Hair follicle dermal papilla cell (primary cell): ENCODE measurements around the genes NPDC1 and LRRC26.

- CAGE, long polyA plus RNA: no peak
Measured at GRCh38 chr9:136847213-136848336, 1.6 kb upstream of the PHPT1 start.

DNA sequence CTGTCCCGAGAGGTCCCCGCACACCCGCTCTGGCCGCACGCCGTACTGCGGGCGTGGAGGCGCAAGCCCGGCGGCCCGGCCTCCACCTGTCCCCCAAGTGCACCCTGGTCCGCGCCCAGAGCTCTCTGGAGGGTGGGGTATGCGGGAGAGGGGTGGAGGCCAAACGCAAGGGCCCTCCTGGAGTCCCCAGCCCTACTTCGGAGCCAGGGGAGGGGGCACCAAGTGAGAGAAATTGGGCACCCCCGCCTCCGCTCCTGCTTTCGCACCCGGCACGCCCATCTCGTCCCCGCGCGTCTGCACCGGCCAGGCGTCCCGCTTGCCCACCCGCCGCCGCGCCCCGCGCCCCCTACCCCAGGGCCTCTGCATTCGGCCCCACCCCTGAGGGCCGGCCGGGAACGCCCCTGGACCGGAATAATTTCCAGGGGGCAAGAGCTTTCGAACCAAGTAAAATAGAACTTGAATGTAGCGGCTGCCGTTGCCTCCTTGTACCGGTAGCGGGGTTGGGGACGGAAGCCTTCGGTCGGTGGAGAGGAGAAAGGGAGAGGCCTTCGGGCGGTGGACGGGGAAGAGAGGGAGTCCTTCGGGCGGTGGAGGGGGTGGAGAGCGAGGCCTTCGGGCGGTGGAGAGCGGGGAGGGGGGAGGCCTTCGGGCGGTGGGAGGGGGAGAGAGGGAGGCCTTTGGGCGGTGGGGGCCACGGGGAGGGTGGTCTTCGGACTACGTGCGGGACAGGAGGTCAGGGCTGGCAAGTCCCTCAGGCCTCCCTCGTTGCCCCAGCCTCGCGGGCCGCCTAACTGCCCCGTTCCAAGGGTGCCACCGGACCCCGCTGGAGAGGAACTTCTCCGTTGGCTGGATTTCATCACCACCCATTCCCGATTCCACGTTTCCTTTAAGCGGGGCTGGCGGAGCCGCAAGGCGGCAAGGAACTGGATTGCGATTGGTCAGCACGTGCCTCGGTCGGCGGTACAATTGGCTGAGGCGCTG is 582 bp upstream of the PHPT1 start:
- CAGE, long polyA plus RNA: no peak

DNA sequence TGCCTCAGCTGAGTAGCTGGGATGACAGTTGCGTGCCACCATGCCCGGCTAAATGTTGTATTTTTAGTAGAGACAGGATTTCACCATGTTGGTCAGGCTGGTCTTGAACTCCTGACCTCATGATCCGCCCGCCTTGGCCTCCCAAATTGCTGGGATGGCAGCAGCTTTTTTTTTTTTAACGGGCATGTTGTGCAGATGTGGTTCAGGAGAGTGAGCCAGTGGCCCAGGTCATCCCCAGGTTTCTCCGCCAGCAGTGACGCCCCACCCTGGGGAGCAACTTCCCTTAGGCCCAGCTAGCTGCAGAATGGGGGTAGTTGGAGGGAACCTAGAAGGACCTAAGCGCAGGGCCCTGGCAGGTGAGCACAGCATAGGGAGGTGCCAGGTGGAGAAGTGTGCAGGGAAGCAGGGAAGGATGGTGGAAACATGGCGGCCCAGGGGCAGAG is 6.1 kb upstream of the TRAF2 start:
- CAGE, long polyA plus RNA: no peak

DNA sequence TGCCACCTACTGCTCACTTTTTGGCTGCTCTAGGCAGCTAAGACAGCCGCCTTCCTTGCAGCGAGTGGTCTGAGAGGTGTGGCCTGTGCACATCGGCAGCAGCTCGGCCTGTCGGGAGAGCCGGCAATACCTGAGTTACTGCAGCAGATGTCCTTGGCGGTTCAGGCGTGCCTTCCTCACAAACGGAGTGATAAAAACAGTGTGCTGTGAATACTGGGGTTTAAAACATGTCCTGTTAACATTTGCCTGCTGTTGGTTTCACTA is 12.8 kb downstream of the TRAF2 start:
- CAGE, long polyA plus RNA: no peak

DNA sequence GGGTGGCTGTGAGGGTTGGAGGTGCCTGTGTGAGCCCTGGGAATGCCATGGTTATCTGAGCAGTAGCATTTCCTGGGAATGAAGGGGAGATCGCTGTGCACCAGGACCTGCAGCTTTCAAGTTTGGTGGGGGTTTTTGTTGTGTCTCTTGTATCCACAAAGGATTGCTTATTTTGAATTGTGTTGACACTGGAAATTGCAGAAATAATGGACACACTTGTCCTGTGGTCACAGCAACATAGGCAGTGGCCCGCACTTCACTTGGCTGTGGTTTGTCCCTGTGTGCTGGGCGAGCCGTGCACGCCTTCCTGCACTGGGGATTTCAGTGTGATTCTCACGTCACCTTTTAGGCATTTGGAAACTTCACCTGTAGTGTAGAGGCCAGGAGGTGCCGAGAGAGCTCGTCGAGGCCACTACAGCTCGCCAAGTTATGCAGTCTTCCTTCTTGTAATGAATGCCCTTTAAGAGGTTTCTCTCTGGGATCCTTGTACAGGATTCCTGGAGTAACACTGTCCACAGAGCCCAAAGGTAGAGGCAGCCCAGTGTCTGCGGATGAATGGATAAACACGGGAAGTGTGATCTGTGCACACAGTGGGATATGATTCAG is 14.6 kb downstream of the TRAF2 start:
- CAGE, long polyA plus RNA: no peak

DNA sequence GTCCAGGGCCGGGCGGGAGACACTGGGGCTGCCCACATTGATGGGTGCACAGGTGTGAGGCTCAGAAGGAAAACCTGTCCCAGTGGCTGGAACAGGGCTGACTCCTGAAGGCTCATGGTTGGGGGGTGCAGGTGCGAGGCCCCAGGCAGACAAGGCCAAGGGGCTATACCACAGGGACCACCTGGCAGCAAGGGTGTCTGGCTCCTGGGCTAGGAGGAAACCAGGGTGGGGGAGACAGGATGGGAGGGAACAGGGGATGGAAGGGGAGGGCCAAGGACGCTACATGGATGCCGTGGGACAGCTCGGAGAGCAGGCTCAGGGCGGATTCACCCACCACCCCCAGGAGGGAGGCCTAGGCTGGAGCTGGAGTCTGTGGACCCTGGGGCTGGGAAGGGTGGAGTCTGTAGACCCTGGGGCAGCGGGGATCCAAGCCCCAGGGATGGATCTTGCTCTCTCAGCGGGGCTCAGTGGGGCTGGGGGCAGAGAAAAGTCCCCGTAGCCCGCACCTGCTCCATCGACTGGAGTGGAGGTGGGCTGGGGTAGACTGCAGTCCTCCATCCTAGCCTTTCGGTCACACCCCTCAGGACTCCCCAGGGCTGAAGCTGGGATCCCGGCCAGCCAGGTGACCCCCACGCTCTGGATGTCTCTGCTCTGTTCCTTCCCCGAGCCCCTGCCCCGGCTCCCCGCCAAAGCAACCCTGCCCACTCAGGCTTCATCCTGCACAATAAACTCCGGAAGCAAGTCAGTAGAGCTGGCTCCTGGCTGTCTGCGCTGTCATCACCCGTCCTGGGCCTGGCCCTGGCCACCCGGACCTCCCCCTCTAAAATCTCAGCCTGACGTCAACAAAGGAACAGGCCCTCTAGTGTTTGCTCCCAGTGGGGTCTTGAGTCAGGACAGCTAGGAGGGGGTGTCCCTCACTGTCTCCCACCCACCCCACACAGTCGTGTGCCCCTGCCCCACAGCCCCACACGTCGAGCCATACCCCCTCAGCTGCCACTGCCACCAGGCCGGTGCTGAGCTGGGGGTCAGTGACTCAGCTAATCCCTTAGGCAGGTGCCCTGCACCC is 1.5 kb upstream of the LCNL1 start:
- CAGE, long polyA plus RNA: no peak

DNA sequence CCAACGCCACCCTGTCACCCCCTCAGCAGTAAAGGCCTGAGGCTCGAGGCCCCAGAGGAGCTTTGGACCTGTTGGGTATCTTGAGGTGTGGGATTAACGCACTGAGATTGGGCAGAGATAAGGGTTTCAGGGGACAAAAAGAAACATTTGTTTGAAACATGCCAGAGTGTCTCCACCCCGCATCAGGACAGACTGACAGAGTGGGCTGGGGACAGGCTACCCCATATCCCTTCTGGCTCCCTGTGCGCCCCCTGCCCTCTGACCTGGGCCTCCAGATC is 793 bp upstream of the LCNL1 start:
- CAGE, long polyA plus RNA: no peak

DNA sequence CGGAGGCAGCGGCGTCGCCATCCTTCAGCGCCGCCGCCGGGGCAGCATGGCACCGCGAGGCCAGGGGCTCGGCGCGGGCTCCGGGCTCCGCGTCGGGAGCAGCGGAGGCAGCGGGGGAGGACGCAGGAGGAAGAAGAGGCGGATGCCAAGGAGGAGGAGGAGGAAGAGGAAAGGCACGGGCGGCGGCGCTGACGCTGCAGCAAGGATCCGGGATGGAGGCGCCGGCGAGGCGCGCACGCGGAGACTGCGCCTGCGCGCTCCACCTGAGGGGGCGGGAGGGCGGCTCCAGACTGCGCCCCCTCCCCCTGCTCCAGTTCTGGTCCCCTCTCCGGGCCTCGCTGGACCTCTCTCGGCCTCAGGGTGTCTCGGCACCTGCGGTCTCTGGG is at the start of gene NPDC1:
Gene NPDC1, minus strand, starts transcription at position 209 of the 386 bp plus-strand sequence.
- CAGE, long polyA plus RNA: no peak

DNA sequence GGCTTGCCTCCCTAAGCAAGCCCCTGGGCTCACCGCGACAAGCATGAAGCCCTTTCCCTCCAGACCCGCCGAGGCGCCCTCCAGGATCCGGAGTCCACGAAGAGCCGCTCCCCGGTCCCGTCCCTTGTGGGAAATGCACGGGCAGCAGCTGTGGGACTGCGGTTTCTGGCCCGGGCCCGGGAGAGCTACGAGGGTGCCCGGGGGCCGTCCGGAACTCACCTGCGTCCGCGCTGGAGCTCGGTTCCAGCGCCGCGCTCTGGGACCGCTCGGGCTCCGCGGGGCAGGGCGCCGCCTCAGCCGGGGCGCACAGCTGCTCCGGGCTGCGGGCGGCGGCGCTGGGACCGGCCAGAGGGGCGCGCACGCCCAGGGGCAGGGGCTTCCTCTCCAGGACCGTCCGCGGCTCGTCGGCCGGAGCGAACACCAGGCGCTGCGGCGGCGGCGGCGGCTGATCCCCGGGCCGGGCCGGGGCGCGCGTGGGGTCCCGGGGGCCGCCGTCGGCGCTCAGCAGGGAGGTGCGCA is 627 bp downstream of the SAPCD2 start:
- CAGE, long polyA plus RNA: no peak

GRCh38 chr9:137095624-137096519 is 9.1 kb downstream of the MAN1B1 start:
- CAGE, long polyA plus RNA: no peak

- CAGE, long polyA plus RNA: no peak
Measured at GRCh38 chr9:137167102-137167829, 2.6 kb downstream of the LRRC26 start.

- CAGE, long polyA plus RNA: no peak
Measured at GRCh38 chr9:137169810-137170221, at the start of gene LRRC26. TSS of gene LRRC26 (minus strand) at chr9:137170051.

- CAGE, long polyA plus RNA: no peak
Measured at GRCh38 chr9:137175194-137176380, 3.7 kb upstream of the TMEM210 start.

GRCh38 chr9:137176531-137176977 is 4.7 kb upstream of the TMEM210 start:
- CAGE, long polyA plus RNA: no peak

- CAGE, long polyA plus RNA: no peak
Measured at GRCh38 chr9:137253891-137254480, 1.1 kb upstream of the NELFB start.

- CAGE, long polyA plus RNA: no peak
Measured at GRCh38 chr9:137268415-137269135, 9.0 kb upstream of the TOR4A start.

DNA sequence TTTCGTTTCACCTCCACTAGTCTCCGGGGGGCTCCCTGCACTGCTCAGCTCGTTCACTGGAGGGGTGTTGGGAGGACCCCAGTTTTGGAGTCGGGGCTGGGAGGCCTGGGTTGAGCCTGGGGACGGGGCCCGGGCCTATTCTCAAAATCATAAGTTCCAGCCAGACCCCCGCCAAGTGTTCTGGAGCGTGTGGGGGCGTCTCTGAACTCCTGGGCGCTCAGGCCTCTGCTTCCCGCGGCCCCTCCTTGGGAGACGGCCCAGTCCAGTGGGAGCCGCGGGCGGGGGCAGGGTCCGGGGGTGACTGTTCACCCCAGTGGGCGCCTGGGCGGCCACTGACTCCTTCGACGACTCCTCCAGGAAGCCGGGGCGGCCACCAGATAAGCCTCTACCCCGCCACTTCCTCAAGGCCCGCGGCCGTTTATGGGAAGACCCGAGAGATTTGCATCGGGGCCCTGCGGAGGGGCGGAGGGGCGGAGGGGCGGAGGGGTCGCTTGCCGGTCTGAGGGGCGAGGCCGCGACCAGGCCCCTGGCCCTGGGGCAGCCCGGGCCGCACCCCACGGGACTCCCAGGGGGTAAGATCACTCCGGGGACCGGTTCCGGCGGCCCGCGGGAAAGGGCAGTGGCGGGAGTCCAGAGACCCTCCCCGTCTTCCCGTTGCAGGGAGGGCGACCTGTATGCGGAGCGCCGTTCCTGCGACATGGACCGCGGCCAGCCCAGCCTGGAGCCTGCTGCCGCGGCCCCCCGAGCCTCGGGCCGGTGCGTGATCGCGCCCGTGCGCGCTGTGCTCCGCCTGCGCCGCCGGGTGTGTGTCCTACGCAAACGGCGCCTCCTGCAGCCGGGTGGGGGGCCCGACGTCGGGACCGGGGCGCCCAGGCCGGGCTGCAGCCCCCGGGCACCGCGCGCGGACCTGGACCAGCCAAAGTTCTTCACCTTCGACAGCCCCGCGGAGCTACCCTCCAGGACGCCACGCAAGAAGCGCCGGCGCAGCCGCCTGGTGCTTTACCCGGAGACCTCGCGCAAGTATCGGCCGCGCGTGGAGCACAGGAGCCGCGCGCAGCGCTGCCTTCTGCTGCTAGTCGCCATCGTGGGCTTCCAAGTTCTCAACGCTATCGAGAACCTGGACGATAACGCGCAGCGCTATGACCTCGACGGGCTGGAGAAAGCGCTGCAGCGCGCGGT is 856 bp downstream of the TOR4A start:
- CAGE, long polyA plus RNA: no peak

DNA sequence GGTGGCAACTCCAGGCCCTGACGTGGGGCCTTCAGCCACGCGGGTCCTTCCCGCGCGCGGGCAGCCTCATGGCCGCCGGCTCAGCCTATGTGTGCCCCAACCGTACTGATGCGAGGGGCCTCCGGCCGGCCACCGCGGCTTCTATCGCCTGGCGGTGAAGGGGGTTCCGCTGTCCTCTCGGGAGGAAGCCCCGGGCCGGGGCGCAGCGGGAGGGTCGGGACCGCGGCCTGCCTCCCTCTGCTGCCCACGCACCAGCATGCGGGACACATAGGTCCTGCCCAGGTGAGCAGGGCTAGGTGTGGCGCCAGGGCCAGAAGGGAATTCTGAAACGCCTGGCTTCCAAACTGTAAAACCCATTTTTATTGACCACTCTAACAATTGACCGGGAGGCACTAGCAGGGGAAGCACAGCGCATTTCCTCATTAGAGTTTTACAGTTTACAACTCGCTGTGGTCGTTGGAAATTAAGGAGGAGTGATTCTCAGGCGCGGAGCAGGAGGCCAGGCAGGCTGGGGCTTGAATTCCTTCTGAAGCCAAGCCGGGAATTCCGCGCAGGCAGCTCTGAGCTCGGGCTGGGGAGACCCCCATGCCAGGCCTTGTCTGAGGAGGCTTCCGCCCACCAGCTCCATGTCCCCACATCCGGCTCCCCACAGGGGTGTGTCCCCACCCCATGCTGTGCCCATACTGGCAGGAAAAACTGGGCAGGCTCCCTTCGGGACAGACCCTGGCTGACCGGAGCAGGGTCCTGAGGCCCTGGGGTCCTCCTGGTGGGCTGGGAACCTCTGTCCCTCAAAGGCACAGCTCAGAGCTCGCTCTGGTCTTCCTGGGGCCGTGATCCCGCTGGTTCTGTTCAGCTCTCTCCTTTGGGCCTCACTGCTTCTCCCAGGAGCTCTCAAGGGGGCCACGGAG is 982 bp upstream of the NRARP start:
- CAGE, long polyA plus RNA: no peak

DNA sequence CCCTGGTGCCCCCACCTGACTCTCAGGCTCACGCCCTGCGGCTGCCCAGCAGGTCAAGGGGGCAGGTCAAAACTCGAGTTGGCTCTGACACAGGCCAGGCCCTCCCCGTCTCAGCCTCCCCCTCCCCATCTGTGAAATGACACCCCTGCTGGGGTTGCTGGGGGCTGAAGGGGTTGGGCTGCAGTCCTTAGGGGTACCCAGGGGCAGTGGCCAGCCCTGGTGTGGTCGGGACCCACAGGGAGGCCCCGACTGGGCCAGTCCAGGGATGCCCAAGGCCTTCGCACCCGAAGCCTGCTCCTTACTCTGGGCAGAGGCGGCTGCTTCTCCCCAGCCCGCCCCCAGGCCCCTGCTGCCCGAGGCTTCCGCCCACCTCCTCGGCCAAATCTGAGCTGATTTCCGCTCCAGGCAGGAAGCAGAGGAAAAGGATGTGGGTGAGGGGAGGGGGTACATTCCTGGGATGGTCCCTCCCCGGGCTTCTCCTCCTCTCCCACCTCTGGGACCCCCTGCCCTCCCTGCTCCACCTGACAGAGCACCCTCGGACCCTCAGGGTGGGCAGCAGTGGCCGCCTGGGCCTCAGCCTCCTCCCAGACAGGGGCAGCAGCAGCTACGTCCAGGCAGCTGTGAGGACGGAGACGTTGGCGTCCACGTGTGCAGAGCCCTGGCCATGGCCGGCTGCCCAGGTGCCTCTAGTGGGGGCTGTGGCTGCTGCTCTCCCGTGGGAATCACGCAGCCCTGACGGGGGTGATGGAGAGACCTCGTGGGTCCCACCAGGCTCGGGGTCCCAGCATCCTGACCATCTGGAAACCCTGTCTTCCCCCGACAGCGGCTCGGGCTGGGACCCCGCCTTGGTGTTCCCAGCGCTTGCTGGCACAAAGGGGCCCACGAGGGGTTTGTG is 4.1 kb upstream of the NRARP start:
- CAGE, long polyA plus RNA: no peak

DNA sequence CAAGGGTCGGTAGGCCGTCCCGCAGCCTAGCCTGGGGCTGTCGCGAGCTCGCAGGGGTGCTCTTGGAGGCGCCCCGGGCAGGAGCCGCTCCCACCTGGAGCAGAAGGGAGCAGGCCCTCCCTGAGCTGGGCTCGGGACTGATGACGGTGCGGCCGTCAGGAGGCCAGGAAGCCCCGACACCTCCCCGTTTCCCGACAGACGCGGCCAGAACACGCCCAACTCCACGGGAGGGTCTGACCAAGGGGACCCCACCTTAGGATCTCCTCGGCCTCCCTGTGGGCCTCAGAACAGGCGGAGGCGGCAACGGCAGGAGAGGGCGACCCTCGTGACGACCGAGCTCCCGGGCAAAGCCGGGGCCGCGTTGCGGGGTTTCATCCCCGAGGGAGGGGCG is 6.2 kb downstream of the EXD3 start:
- CAGE, long polyA plus RNA: no peak